REH cell (cell line): Measurements from ENCODE around the genes TYW1B and DNAJC30.

DNA sequence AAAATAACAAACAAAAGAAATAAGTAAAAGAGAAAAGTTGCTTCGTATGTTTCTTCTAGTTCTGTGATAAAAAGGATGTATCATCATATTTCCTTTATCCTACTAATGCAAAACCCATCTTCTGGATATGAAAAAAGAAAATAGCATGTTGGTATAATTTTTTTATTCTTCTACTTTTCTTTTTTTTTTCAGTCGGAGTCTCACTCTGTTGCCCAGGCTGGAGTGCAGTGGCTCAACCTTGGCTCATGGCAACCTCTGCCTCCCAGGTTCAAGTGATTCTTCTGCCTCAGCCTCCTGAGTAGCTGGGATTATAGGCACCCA lies 14.5 kb upstream of the GALNT17 start:
- PRO-cap, result no peak

DNA sequence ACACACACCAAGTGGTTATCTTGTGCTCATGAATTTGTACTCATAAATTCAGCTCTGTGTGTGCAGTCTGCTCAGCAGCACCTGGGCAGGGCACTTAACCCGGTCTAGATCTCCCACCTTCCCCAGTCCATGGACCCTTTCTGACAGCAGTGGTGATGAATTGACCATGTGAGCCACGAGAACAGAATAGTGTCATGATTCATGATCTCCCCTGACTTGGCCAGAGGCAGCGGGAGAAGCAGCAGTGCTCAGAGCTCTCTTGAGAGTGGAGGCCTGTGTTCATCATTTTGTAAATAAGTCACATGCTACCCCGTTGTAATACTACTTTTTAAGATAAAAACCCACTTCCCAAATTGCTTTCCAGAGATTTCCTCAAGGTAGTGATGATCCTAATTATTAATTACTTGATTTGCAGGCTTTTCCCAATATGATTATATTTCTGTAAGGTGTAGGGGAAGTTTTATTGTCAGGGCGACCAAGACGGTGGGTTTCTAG lies 74.3 kb downstream of the GALNT17 start:
- PRO-cap, result no peak

DNA sequence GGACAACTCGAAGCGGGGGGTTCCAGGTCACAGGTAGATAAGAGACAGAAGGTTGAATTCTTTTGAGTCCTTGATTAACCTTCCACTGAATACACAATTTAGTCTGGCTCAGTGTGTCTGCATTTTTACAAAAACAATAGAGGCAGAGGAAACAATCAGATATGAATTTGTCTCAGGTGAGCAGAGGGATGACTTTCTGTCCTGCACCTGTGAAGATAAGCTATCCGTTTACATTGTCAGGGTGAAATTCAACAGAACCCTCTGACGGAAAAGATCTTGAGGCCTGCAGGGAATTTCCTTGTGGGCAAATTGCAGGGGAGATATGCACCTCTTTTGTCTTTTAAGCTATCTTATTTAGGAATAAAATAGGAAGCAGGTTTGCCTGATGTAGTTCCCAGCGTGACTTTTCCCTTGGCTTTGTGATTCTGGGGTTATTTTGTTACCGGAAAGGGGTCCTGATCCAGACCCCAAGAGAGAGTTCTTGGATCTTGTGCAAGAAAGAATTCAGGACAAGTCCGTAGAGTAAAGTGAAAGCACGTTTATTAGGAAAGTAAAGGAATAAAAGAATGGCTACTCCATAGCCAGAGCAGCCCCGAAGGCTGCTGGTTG lies 325.1 kb downstream of the GALNT17 start:
- PRO-cap, result no peak

DNA sequence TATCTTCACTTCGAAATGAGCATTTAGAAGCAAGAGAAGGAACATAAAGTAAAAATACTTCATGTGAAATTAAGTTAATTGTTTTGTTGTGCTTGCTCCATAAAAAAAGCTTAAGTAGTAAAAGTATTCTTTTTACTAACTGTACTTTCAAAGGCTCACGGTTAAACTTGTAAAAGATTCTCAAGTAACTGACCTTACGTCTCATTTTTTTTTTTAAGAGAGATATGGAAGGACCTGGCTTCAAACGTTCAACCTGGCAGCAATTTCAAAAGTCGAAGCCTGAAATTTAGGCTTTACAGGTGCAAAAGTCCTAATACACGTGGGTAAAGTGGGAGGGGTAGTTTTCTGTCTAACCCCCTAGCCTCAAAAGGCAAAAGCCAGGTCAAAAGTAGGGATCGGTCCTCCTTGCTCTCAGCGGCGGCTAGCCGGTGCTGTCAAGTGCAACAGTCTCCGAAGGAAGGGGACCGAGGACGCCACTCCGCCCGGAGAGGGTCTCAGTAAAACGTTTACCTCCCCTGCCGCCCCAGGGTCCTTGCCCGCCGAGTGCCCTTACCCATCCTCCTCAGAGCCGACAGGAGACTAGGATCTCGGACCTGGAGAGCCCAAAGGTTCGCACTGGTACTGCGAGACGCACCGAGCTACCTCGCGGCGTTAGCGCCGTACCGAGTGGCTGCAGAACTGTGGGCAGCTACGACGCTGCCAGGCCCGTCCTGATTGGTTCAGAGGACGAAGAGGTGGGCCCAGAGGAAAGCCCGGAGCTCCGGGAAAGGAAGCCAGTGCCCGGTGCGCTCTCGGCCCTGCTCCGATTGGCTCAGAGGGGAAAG lies at the start of gene TYW1B:
Gene TYW1B, minus strand, starts transcription at position 682 of the 824 bp plus-strand sequence.
- PRO-cap, result unidirectional peak, plus-strand start at position 462 of the sequence; bidirectional peak, plus-strand start outside the sequence, minus-strand start at position 682 of the sequence

DNA sequence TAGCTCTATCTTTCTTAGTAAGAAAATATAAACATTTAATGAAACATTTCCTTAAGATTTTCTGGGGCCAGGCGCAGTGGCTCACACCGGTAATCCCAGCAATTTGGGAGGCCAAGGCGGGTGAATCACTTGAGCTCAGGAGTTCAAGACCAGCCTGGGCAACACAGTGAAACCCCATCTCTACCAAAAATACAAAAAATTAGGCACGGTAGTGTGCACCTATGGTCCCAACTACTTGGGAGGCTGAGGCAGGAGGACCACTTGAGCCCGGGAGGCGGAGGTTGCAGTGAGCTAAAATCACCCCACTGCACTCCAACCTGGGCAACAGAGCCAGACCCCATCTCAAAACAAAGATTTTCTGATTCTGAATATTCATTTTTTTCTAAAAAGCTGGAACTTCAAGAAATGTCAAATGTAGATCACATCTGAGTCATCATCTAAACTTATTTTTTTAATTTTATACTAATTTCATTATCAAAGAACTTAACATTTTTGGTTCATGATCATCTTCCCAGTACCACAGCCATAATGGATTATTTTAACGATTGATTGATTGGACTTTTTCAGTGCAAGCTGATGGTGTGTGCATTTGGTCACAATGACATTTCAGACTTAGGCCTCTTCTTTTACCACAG lies 10.4 kb upstream of the TYW1B start:
- PRO-cap, result no peak

- PRO-cap, result no peak
Measured at GRCh38 chr7:72944284-72945025, 19.6 kb downstream of the POM121 start.

- PRO-cap, result unidirectional peak, plus-strand start at chr7:73324401
Measured at GRCh38 chr7:73324047-73324949, 3.6 kb downstream of the TRIM50 start.

GRCh38 chr7:73325349-73325866 lies 2.5 kb downstream of the TRIM50 start:
- PRO-cap, result no peak

GRCh38 chr7:73353969-73354653 lies 26.1 kb downstream of the FKBP6 start:
- PRO-cap, result no peak

DNA sequence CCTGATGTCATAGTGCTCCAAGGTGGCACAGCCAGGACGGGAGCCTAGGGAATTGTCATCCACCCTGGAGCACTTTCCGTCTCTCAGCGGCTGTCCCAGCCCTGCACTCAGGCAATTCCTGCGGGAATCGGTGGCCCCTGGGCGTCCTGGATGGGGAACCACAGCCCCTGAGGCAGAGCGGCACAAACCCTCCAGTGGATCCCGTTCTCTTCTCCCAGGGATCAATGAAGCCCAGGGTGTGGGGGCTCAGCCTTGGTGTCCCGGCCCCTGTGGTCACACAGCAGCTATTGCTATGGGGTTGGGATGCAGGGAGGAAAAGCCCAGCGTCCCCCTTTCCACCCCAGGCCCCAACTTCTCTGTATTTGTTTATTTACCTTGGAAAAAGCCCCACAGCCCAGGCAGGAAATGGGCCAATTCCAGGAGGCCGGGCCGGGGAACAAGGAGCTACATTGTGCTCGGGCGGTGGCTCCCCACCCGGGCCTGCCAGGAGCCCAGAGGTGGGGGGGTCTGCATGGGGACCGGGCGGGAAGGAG lies 23.3 kb upstream of the FZD9 start:
- PRO-cap, result no peak

DNA sequence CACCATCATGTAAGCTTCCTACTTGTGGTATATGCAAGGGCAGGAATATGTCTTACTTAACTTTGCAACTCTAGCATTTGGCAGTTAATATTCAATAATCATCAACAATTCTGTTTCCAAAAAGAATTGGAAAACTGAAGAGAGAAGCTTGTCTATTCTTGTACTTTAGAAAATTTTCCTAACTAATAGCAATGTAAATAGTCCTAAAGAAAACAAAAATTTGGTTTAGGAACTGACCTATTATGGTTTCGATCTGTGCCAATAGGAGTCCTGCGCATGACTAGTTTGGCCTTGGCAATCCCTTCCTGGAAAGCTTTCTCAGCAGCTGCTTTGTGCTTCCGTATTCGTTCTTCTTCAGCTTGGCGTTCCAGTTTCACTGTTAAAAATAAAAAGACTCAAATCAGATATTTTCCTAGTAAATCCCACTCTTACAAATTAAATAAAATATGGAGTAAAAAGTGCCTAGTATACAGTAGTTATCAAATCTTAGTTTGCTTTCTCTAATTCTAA lies 36.6 kb downstream of the FZD9 start:
- PRO-cap, result no peak

DNA sequence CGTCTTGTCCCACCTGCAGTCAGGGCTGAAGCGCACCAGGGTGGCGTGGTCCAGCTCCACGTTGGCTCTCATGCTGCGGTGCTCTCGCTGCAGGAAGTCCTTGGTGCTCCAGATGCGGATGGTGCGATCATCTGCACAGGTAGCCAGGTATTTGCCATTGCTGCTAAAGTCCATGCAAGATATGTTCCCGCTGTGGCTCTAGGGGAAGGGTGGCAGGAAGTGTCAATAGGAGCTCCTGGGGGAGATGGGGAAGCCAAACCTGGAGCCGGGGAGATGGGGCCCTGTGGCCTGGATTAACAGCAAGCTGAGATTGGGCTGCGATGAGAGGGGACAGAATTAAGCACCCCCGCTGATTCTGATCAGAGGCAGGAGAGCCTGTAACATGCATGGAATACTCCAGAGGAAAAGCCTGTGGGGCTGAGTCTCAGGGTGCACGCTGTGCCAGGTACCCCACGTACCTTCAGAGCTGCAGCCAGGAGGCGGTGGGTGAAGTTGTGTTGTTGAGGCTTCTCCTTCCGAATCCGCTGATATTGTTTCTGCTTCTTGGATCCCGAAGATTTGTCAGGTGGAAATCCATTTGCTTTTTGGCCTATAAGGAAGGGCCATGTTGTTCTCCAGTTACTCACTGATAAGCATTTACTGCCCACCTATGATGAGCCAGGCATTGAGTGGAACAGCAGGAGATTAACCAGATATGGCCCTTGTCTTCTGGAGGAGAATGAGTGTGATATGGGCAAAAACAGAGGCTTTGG lies 4.3 kb downstream of the TBL2 start:
- PRO-cap, result no peak

GRCh38 chr7:73600317-73601103 lies 22.1 kb upstream of the TBL2 start:
- PRO-cap, result no peak

- PRO-cap, result no peak
Measured at GRCh38 chr7:73682725-73683303, 439 bp downstream of the DNAJC30 start.

GRCh38 chr7:73683304-73683522 lies at the start of gene DNAJC30:
TSS of gene DNAJC30 (minus strand) at chr7:73683453.
- PRO-cap, result bidirectional peak, plus-strand start at chr7:73683597, minus-strand start at chr7:73683431

- PRO-cap, result no peak
Measured at GRCh38 chr7:73774230-73774814, 4.3 kb upstream of the CLDN3 start.

- PRO-cap, result no peak
Measured at GRCh38 chr7:73919192-73919824, 58.3 kb downstream of the TMEM270 start.

DNA sequence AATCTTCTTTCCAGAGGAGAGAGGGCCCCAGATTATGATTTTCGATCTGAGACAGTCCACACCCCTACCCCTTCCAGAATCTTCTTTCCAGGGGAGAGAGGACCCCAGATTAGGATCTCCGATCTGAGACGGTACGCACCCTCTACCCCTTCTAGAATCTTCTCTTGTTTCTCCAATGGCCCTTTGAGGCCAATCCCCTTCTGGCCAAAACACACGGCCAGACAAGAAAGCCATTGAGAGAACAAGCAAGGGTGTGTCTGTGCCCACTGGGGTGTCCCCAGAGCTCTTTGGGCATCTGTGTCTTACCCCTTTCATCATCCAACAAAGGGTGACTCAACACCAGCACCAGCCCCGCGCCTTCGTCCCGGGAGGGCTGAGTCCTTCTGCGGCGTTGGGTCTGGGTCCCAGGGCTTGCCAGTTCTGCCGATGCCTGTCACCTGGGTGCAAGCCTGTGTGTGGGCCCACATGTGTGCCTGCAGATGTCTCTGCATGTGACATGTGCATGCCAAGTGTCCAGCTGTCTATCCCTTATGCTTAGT lies 24.5 kb upstream of the ELN start:
- PRO-cap, result no peak

- PRO-cap, result no peak
Measured at GRCh38 chr7:74022897-74023590, 4.9 kb upstream of the ELN start.

GRCh38 chr7:74026540-74027206 lies 1.3 kb upstream of the ELN start:
- PRO-cap, result no peak